ENCODE measurements around a stretch of chr10.

- PRO-cap, 7 experiments = no peak in any of the 7 experiments
Measured at GRCh38 chr10:5785088-5785362, 28.2 kb downstream of the GDI2 start.

- PRO-cap, 7 experiments = peak in 7 of 7 experiments; most common plus-strand start chr10:5813668 (in 7); most common minus-strand start chr10:5813891 (in 1)
Measured at GRCh38 chr10:5813521-5813988, 321 bp upstream of the GDI2 start.

DNA sequence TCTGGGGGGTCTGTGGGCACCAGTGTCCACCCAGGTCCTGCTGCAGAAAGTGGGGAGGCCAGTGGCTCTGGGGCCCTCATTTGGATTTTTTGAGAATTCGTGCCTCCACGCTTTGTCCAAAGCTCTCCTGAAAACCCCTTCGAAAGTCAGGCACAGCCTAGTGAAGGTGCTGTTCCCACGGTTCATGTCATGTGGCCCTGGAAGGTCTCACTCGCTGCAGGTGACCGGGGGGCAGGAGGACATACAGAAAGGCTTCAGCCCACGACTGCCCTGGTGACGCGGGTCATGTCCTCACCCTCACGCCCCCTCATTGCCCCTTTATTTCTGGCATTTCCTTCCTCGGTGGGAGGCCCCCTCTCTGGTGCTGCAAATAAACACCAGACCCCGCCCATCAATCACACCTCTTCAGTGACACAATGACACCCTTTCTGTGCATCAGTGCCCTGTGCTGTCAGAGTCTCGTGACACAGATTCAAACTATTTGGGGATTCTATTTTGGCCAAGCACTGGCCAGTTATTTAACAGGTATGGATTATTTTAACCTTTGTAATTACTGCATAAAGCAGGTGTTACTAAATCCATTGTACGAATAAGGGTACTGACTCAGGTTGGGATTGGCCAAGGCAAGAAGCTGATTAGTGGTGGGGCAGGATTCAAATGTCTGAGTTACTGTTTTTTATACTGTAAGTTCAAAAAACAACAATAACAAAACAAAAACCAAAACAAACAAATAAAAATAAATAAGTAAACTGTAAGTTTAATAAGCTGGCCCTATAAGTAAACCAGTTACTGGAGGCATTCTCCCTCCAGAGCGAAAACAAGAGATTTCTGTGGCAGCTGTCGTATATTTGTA is 27.8 kb upstream of the GDI2 start:
- PRO-cap, 7 experiments = no peak in any of the 7 experiments

- PRO-cap, 7 experiments = no peak in any of the 7 experiments
Measured at GRCh38 chr10:5937031-5937648, 40.2 kb downstream of the IL15RA start.

DNA sequence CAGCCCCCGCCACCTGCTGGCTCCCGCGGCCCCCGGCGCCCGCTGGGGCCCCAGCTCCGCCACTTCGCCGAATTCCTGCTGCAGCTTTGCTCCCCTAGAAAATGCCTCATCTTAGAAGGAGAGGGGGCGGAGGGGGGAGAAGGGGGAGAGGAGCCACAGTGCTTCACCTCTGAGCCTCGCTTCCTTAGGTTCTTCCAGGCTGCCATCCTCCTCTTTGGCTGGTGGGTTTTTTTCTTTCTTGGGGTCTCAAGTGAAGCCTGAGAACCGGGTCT is 695 bp upstream of the IL15RA start:
- PRO-cap, 7 experiments = no peak in any of the 7 experiments

GRCh38 chr10:5987744-5988211 is 10.4 kb upstream of the IL15RA start:
- PRO-cap, 7 experiments = no peak in any of the 7 experiments

DNA sequence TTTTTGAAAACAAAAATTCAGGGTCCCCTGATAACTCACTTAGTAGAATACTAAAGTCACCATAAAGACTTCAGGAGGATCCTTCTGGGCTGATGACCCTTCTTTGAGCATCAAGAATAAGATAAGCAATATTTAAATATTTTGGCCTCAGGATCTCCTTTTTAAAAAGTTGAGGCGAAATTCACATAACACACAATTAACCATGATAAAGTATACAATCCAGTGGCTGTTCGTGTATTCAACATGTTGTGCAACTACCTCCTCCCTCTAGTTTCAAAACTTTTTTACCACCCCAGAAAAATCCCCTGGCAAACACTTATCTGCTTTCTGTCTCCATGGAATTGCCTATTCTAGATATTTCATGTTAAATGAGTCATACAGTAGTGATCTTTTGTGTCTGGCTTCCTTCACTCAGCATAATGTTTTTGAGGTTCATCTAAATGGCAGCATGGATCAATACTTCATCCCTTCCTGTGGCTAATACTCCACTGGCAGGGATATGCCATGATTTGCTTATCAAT is 31.8 kb upstream of the IL15RA start:
- PRO-cap, 7 experiments = no peak in any of the 7 experiments

DNA sequence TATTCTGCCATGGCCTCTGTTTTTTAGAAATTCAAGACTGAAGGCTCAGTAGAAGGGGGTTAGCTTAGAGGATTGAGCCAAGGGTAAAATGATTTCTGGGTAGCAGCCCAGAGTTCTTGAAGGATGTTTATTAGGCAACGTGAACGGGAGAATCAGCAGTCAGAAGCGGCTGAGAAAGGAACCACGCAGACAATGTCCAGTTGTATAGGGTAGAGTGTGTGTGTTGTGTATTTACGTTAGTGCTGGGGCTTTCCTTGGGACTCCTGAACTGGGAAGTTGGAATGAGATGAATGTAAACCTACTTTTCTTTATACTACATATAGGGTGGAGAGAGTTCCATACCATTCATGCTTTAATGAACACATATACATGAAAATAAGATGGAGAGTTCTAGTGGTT is 34.9 kb upstream of the IL15RA start:
- PRO-cap, 7 experiments = no peak in any of the 7 experiments

DNA sequence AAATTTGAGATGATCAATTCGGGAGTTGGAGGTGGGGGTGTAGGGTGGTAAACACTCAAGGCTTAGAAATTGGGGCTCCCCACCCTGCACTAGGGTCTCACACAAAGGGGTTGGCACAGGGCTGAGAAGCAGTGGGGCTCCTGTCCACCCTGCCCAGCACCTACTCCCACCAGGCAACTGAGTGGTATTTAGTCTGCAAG is 27.3 kb downstream of the IL2RA start:
- PRO-cap, 7 experiments = no peak in any of the 7 experiments

GRCh38 chr10:6074739-6075519 is 12.8 kb upstream of the IL2RA start:
- PRO-cap, 7 experiments = peak in 1 of 7 experiments; most common plus-strand start chr10:6075360 (in 1); most common minus-strand start chr10:6075150 (in 1)

- PRO-cap, 7 experiments = no peak in any of the 7 experiments
Measured at GRCh38 chr10:6100124-6100562, 11.3 kb downstream of the RBM17 start.

GRCh38 chr10:6108373-6108812 is 19.6 kb downstream of the RBM17 start:
- PRO-cap, 7 experiments = no peak in any of the 7 experiments

- PRO-cap, 7 experiments = no peak in any of the 7 experiments
Measured at GRCh38 chr10:6109938-6110327, 21.1 kb downstream of the RBM17 start.

DNA sequence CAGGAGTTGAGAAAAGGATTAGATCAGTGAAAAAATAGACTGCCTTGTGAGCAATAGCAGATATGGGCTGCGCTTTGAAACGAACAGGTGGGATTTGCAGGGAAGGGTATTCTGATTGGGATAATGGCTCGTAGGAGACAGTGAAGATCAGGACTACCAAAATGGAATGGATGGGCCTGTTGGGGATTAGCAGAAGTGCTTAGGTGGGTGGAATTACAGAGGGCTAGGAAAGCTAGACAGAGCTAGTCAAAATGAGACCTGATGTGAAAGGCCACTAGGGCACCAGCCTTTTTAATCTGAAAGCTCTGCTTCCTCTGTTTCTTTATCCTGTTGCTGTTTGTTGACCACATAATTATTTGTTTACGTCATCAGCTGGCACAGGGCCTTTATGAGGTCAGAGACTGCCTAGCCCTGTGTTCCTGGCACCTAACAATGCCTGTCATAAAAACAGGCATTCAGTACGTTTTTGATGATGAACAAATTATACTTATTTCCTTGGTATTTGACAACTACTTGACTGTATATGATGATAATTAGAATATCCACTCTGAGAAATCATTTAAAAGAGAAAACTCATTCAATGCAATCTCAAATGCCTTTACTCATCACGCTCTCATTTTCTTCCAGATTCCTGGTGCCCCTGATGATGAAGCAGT is 25.9 kb downstream of the RBM17 start:
- PRO-cap, 7 experiments = no peak in any of the 7 experiments

DNA sequence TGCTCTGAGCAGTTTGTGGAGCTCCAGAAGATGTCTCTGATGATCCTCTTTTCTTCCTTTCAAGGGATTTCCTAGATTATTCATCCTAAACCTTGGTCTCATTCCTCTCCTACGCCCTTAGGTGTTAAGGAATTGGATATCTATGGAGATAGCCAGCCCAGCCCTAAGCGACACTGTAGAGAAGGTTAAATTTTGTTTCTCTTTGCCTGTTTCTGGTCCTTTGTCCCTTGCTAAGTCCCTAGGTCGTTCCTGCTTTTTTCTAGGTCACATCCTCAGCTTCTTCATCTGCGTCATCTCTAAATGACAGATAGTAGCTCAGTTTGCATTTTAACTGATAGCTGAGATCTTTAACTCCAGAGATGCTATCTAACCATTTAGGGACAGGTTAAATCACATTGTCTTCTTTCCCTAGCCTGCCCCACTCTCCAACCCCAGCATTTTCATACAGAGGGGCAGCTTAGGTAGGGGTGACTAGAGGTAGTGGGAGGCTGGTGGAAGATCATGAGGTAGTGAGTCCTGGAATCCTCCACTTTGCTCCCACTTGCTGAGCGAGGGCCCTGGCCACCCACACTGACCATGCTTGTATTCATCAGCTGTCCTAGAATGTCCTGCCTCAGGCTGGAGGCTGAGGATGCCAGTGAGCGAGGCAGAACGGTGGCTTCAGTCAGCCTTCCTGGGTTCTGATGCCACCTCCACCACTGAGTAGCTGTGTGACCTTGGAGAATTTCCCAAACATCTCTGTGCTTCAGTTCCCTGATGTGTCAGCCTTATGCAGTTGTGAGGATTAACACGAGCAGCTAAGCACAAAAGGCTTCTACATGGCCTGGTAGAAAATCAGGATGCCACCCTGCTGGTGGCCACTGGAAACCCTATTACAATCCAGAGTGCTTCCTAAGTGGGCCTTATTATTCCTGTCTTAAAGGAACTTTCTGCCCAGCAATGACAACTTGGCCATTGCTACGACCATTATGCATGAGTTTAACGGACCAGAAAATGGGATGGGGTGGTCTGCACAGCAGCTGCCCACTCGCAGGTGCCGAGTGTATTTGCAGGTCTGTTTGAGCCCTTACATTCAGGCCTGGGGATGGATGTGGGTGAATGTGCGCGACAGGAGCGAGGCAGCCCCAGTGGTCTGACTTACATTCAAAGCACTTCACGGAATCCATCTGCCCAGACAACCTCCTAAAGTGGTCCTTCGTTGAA is 34.6 kb upstream of the PFKFB3 start:
- PRO-cap, 7 experiments = no peak in any of the 7 experiments

DNA sequence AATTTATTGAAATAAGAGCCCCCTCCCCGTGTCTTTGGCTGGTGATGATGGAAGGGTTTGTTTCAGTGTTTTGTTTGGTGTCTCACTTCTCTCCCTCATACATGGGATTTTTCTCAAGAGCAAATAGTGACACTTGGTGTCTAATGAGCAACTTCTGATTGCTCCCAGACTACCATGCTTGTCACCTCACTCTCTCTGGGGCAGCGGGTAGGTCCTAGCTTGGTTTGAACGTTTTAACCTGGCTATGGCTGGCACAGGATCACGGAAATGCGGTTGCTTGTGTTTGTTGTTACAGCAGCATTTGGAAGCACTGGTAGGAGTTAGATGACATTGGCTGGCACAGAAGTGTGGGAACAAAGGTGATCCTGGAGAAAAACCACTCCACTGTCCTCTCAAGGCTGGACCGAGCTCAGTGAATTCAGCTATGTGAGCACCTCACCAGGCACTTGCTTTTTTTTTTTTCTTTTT is 3.7 kb upstream of the PFKFB3 start:
- PRO-cap, 7 experiments = no peak in any of the 7 experiments

- PRO-cap, 7 experiments = no peak in any of the 7 experiments
Measured at GRCh38 chr10:6233560-6234572, 31.1 kb downstream of the PFKFB3 start.

DNA sequence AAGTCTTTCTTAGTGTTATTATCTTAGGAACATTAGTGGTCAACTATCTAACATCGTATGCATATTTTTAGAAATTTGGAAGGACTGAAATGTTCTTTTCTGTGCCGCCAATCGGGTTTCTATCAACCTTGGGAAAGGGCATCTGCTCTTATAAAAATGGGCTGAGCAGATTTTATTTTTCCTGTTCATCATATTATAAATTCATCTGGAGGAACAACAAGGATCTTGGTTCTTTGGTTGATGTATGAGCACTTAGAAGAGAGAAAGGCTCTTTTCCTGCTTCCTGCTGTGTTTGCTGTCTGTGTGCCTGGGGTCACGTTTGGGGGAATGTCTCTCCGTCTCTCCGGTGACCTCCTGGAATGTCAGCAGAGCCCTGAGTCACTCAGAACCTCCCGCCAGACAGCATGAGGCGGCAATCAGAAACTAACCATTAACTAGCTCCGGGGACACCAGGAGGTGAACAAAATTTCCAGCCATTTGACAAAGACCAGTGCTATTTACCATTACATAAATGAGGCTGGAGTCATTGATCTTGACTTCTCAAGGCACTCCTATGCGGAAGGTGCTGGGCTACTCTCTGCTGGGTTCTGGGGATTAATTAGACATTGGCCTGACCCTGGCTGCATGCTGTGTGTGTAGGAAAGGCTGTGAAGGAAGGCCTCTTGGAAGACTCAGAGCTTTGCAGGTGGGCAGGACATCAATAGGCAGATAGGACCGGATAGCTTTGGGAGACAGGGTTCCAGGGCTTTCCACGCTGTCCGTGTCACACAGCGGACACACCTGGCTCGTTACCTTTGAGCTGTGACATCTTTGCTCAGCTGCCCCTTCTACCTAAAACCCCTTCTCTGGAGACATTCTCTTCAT is 76.8 kb downstream of the PFKFB3 start:
- PRO-cap, 7 experiments = no peak in any of the 7 experiments

GRCh38 chr10:6301713-6302065 is 99.0 kb downstream of the PFKFB3 start:
- PRO-cap, 7 experiments = no peak in any of the 7 experiments

GRCh38 chr10:6492186-6492686 is 87.8 kb downstream of the PRKCQ start:
- PRO-cap, 7 experiments = peak in 7 of 7 experiments; most common plus-strand start chr10:6492482 (in 6)